Measurements from ENCODE around the gene CCDC96.

- PRO-cap: no peak
- RAMPAGE, long total RNA, 4 experiments: no peak in any of the 4 experiments
Measured at GRCh38 chr4:6244894-6245517, 24.6 kb upstream of the WFS1 start.

- PRO-cap: no peak
- RAMPAGE, long total RNA, 4 experiments: no peak in any of the 4 experiments
Measured at GRCh38 chr4:6357524-6357876, 87.8 kb downstream of the WFS1 start.

- PRO-cap: no peak
- RAMPAGE, long total RNA, 4 experiments: no peak in any of the 4 experiments
Measured at GRCh38 chr4:6390406-6390784, 82.0 kb downstream of the PPP2R2C start.

- PRO-cap: no peak
- RAMPAGE, long total RNA, 4 experiments: no peak in any of the 4 experiments
Measured at GRCh38 chr4:6576312-6576979, 1.5 kb downstream of the MAN2B2 start.

DNA sequence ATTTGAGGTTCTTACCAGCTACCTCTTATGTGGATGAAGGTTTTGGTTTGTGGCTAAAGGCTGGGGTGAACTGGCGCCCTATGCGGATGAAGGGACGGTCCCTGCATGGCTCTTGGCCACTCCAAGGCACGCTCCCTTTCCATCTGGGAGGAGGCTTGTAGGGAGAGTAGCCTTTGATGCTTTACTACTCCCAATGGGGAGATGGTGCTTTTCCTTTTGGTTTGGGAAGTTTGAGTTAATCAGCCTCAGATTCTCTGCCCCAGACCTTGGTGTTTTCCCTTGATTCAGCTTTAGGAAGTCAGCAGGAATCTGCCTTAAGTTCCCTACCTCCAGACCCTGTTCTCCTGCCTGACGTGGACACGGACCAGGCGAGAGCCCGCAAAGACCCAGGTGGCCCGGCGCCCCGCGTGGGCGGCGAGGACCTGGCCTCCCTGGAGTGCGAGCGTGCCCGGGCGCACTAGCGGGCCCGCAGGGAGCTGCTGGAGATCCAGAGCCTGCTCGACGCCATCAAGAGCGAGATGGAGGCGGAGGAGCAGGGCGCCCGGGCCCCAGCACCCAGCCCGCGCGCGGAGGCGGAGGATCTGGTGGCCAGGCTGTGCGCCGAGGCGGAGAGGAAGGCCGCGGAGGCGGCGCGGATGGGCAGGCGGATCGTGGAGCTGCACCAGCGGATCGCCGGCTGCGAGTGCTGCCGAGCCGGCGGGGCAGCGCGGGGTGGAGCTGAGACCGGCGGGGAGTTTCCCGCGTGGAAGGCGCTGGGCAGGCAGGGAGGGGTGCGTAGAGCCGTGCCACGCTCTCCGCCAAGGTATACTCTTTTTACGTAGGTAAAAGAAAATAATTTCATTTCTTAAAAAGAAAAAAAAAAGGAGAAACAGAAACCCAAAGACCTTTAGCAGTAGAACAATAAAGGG, 15.3 kb upstream of the ENSG00000170846 start:
- PRO-cap: bidirectional peak, plus-strand start at position 611 of the sequence, minus-strand start at position 586 of the sequence
- RAMPAGE, long total RNA, 4 experiments: no peak in any of the 4 experiments

- PRO-cap: no peak
- RAMPAGE, long total RNA, 4 experiments: no peak in any of the 4 experiments
Measured at GRCh38 chr4:6676687-6677692, 3.1 kb downstream of the ENSG00000170846 start.

DNA sequence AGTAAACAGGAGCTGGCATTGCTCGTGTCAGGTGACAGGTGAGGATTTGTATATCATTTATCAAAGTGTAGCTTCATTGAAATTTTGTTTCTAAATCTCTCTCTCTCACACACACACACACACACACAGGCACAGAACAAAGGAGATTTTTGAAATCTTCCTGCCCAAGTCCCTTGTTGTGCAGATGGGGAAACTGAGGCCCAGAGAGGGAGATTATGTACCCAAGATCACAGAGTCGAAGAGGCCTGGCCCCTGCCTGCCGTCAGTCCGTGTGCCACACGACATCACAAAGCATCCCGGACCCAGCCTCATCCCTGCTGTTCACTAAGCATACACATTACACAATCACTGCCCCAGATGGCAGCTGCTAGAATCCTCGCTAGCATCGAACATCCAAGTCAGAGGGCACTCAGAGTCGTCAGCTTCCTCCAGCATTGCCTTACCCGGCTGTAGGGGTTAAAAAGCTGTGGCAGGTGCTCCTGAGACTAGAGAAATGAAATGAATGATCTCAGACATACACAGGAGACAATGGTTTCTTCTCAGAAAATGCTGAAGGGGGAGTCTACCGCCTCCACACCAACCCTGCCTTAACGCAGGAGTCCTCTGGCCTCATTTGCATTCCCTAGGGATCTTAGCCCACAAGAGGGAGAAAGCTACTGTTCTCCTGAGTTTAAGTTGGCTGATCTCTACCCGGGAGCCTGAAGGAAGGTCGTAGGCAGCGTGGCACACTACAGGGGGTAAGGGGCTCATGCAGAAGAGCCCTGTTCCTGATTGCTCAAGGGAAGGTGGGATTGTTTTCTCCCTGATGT, 2.9 kb upstream of the KIAA0232 start:
- PRO-cap: unidirectional peak, minus-strand start at position 305 of the sequence
- RAMPAGE, long total RNA, 4 experiments: no peak in any of the 4 experiments

DNA sequence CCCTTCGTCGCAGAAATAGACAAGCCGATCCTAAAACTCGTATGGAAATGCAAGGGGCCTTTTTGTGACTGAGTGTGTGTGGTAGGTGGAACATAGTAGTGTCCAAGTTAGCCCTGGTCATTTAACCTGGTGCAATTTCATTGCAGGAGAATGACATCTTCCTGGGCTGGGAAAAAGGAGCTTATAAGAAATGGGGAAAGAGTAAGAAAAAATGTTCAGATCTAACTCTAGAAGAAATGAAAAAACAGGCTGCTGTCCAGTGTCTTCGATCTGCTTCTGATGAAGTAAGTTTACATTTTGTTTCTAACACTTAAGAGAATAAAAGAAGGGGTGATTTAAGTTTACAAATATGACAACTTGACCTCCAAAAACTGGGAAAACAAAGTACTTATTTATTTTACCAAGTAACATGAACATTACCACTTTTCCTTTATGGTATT, 59.4 kb downstream of the KIAA0232 start:
- PRO-cap: no peak
- RAMPAGE, long total RNA, 4 experiments: no peak in any of the 4 experiments

GRCh38 chr4:6862700-6863381, 46.8 kb upstream of the TBC1D14 start:
- PRO-cap: no peak
- RAMPAGE, long total RNA, 4 experiments: no peak in any of the 4 experiments

- PRO-cap: no peak
- RAMPAGE, long total RNA, 4 experiments: no peak in any of the 4 experiments
Measured at GRCh38 chr4:6871197-6872296, 38.1 kb upstream of the TBC1D14 start.

- PRO-cap: no peak
- RAMPAGE, long total RNA, 4 experiments: no peak in any of the 4 experiments
Measured at GRCh38 chr4:6910484-6910943, 888 bp downstream of the TBC1D14 start.

- PRO-cap: unidirectional peak, minus-strand start at chr4:6910993
- RAMPAGE, long total RNA, 4 experiments: no peak in any of the 4 experiments
Measured at GRCh38 chr4:6910944-6912053, 1.7 kb downstream of the TBC1D14 start.

DNA sequence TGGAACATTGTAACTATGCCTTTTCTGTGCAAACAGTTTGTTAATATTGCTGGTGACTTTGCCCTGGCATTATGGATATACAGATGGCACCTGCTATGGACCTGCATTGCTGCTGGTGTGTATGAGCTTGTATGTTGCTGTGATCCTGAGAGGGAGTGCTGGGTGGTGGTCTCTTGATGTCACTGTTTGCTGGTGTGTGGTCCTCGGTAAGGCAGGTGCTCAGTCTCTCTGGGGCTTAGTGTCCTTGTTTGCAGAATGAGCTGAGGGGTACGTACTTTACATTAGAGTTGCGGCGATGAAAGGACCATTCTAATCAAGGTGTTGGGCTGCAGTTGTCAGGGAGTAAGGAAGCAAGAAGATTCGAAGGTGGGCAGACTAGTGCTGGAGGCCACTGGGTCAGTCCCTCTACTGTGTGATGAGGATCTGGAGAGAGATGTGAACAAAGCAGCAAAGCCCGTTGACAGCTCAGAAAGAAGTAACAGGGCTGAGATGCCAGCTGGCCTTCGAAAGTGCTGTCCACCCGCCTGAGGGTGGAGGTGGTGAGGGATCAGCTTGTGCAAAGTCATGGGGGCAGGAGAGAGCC, 19.4 kb downstream of the TBC1D14 start:
- PRO-cap: no peak
- RAMPAGE, long total RNA, 4 experiments: no peak in any of the 4 experiments

DNA sequence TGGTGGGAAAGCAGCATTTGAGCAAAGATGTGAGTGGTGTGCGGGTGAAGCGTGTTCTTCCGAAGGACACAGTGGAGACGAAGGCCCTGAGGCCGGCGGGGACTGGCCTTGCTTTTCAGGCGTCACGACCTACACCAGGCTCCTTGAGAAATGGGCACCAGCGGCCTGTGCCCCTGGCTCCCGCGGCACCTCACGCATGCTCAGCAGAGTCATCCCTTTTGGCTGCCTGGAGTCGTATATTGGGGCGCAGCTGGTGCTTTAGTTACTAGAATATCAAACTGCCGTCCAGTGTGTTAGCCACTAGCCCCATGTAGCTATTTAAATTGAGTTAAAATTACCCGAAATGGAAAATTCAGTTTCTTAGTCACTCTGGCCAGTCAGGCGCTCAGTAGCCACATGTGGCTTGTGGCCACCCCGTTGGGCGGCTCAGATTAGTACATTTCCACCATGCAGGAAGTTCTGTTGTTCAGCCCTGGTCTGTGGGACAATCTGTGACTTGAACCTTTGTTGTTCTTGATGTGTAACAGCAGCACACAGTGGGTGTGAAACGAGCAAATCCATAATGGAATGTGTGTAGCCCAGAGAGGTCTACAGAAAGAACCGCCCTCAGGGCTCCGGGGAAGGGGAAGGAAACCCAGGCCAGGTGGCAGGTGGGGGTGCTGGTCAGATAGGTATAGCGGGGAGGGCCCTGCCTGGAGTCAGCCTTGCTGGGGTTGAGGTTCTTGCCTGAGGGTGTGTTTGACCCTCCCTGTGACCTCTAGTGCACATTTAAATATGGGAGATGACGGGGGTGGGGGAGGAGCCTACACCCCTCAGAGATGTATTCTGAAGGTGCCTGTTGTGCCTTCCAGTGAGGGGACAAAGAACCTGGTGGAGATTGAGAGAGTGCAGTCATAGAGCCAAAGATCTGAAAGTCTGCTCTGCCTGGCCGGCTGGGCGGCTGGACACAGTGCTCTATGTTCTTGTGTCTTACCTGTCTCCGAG, 30.5 kb downstream of the TBC1D14 start:
- PRO-cap: no peak
- RAMPAGE, long total RNA, 4 experiments: no peak in any of the 4 experiments

DNA sequence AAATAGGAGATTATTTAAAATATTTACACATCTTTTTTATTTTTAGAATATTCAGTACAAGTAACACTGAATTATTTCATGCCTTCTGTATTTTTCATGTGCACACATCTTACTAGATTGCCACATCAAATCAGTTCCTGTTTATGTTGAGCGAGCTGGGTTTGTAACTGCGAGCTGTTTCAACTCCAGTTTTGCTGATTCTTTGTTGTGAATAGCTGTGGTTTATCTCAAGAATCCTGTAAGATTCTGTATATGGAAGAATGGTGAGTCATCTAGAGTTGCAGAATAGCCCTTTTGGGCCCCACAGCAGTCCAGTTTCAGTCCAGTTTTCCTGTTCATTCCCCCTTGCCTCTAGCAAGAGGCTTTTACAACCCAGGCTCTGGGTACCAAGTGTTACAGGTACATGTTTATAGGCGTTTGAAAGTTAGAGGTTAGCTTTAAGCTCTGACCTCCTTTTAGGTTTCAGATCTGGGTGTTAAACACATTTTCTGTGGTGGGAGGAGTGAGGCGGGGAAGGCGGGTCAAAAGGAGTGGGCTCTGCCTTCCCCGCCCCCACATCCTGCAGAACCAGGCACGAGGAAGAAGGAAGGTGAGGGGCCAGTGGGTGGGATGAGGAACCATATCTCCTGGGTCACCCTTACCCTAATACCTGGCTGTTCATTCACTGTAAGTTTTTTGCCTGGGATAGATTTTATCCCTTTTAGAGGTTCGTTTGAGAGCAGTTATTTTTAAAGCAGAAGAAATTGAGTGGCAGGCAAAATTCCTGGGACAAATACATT, 32.7 kb downstream of the TBC1D14 start:
- PRO-cap: no peak
- RAMPAGE, long total RNA, 4 experiments: no peak in any of the 4 experiments

GRCh38 chr4:6963054-6963785, 53.6 kb downstream of the TBC1D14 start:
- PRO-cap: no peak
- RAMPAGE, long total RNA, 4 experiments: no peak in any of the 4 experiments

DNA sequence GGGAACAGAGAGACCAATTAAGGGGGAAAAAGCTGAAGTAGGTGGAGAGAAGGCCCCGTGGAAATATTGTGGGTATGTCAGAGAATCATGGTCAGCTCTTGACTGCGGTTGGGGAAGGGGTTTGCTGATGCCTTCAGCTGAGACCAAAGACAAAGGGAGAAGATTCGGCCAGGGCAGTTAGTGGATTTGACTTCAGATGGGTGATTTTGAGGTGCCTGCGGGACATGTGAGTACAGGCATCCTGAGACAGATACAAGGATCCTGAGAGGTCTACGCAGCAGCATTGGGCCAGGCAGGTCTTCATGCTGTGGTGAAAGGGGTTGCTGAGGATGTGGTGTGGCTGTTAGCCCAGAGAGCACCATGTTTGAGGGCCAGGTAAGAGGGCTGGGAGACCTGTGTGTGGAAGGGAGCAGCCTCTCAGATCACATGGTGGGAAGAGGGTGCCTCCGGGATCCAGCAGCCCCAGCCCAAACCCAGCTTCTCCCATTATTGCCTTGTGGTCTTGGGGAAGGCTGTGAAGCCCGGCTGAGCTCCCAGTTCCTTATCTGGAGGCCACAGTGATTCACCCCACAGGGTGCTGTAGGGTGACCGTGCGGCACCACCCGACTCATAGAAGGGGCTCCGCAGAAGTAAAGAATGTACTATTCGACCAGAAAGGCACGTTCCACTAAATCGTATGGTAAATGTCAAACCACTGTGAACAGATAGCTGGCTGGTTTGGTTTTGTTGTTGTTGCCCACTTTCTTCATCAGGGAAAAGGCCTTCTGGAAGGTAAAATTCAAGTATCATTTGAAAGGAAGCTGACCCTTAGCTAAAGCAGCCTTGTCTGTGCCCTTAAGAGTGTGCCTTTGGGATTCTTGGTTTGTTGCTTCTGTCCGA, 27.3 kb downstream of the CCDC96 start:
- PRO-cap: no peak
- RAMPAGE, long total RNA, 4 experiments: no peak in any of the 4 experiments

- PRO-cap: bidirectional peak, plus-strand start at chr4:7043387, minus-strand start at chr4:7043064
- RAMPAGE, long total RNA, 4 experiments: no peak in any of the 4 experiments
Measured at GRCh38 chr4:7042208-7043148, at the start of gene CCDC96. Gene CCDC96, minus strand, starts transcription at chr4:7043001.

DNA sequence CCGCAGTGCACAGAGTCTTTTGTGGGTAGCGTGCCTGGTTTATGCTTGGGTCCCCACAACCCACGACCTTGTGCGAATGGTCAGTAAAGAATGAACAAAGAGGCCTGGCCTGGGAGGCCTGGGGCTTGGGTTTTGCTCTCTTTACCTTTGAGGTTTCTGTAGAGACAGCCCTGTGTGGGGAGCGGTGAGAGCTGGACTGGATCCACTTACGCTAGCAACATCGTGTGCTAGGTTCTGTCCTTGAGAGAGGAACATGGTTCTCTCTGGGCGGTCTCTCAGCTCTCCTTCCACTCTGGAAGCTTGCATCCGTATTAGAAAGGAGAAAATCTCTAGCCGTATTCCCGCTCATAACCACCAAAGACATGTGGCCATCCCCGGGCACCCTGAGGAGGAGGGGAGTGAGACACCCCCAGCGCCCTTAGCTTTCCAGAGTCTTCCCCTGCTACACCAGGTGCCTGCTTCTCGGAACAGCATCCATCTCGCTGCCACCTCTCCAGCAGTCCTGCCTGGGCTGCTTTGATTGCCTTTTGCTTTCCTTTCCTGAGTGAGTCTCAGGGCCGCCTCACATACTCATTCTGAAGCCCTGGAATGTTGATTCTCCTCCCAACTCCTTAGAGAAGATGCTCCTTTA, 1.3 kb downstream of the TADA2B start:
- PRO-cap: unidirectional peak, minus-strand start at position 198 of the sequence; unidirectional peak, minus-strand start at position 518 of the sequence
- RAMPAGE, long total RNA, 4 experiments: no peak in any of the 4 experiments

- PRO-cap: no peak
- RAMPAGE, long total RNA, 4 experiments: no peak in any of the 4 experiments
Measured at GRCh38 chr4:7058669-7059337, 9.1 kb downstream of the GRPEL1 start.